ENCODE measurements around the genes FMC1 and LUC7L2.

- RRBS = no CpG with 5 or more reads among the region's 10 CpGs
Measured at GRCh38 chr7:135761800-135762473, 13.3 kb upstream of the FAM180A start.

DNA sequence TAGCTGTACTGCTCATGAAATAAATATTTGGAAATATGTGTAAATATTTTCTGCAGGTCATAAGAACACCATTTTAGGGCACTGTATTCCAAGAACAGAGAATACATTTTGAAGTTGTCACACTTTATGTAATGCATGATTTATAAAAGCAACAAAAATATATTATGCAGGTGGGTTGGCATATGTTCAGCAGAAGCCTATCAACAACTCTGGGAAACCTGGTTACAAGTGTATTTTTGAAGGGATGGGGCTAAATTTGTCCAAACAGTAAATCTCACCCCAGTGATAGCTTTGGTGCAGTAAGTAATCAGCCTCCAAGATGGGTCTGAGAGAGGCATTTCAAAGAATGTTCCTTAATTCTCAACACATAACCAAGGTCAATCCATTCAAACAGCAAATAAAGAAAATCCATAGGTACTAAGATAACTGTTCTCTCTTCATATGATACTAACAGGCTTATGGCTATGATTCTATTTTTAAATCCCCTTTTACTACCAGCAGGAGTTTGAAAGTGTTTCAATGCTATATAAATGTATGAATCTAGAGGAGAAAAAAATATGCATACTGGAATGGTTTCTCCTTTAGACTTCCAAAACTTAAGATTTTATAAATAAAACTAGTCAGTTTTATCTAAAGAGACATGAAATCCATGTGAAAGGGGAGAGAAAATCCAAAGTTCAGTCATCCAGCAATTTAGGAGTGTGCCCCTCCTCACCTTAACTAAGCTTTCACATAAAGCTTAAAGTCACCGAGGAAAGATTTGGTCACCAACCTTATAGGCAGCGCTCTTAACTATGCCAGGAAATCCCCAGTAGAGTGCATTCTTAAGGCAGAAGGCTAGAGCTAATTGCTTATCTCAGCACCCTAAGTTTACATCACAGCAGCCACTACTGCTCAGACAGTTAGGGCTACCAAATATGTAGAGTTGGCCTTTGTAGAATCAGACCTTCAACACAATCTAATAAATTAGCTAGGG is 48.2 kb downstream of the MTPN start:
- RRBS = no CpG with 5 or more reads among the region's 2 CpGs

DNA sequence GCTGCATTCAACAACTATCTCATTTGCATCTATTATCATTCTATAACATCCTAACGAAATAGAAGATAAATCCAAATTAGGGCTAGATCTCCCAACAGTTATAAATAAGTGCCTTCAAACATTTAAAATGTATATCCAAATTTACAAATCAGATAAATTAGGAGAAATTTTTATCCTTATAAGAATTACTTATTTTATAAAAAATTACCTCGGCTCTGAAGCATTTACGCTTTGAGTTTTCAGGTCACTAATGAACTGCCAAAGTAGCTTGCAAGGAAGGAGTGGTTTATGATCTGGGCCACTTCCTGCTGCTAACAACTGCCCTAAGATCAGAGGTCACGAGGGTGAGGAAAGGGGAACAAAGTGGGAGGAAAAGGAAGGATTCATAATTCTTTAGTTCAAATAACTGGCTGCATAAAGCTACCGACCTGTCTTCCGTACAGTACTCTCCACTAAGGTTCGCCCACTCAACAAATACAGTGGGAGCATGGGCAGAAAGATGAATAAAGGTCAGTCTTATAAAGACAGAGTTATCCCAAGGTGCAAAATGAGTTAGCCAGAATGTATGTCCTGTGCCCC is 66.1 kb downstream of the CREB3L2 start:
- RRBS = no CpG with 5 or more reads among the region's 7 CpGs

DNA sequence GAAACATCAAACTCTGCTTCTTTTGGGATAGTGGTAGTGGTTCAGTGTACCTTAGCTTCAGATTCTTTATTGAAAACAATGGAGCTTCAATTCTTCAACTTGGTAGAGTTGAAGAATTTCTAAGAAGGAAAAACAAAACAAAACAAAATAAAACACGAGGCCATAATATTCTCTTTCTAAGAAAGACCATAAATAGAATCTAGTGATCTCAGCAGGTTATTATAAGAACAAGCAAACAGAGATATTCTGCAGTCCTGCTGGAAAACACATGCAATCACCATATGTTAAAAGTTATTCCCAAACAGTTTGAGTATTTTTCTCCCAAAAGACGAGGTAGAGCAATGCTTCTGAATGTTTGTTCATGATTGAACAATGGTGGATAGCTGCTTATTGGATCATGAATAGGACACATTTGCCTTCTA is 59.4 kb downstream of the CREB3L2 start:
- RRBS = no CpG with 5 or more reads among the region's 2 CpGs

DNA sequence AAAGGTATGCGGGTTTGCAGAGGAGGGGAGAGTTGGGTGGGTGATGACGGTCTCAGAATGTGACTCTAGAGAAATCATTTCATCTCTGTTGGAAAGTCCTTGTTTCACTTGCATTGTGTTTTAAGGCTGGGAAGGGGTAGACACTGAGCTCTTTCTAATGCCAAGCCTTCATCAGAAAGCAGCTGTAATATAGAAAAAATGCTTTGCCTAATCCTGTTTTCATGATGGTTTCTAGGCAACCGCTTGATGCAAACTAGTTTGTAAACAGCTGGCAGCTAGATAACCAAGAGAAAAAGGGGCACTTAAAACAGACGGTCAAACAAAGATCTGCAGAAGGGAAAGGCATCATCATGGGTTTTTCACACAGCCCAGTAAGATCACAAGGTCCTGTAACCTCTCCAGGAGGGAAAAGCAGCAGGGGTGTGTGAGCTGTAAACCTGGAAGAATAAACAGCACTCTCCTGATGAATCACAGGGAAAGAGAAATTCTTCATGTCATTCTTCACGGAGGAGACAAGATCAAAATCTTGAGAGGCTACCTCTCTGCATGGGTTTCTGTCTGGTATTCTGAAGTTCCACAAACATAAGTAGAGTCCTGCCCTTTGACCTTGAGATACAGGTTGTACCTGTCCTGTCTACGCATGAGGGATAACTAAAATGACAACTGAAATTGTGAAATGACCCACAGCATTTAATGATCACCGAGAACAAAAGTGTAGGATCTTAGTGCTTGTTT is 48.2 kb downstream of the CREB3L2 start:
- RRBS = no CpG with 5 or more reads among the region's 7 CpGs

DNA sequence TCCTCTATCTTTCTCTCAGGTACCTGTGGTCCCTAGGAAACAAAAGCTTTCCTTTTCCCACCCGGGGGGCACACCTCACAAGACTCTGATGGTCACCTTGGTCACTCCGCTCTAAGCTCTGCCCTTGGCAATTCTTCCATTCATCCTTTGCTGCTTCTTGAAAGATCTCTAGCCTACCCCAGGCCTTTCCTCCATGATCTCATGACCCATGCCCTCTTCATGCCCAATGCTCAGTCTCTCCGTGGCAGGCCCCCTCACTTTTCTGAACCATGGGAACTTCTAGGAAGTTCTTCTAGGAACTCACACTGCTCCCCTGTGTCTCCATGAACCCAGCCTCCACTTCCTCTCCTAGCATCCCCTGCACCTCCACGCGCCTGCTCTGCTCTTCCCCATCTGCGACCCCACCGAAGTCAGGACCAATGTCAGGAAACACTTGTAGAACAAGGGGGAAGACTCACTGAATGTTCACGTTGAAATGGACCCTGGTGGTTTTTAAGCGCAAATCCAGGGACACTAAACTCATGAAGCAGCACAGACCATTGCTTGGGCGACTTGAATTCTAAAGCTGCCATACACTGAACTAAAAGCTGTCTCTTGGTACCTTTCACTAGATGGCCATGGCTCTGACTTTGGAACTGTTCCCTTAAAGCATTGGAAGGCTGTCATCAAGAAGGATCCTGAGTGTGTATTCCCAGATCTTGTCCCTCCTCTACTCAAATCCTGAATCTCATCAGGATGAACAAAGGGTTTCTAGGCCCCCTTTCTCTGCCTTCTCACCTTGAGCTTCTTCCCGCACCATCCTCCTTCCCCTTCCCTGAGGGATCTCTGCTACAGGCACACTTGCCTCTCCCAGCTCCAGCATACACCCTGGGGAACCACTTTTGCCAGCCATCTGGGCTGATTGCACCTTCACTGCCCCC is 40.0 kb downstream of the CREB3L2 start:
- RRBS = no CpG with 5 or more reads among the region's 11 CpGs

- RRBS = no CpG with 5 or more reads among the region's 8 CpGs
Measured at GRCh38 chr7:137985213-137985922, 16.5 kb downstream of the CREB3L2 start.

DNA sequence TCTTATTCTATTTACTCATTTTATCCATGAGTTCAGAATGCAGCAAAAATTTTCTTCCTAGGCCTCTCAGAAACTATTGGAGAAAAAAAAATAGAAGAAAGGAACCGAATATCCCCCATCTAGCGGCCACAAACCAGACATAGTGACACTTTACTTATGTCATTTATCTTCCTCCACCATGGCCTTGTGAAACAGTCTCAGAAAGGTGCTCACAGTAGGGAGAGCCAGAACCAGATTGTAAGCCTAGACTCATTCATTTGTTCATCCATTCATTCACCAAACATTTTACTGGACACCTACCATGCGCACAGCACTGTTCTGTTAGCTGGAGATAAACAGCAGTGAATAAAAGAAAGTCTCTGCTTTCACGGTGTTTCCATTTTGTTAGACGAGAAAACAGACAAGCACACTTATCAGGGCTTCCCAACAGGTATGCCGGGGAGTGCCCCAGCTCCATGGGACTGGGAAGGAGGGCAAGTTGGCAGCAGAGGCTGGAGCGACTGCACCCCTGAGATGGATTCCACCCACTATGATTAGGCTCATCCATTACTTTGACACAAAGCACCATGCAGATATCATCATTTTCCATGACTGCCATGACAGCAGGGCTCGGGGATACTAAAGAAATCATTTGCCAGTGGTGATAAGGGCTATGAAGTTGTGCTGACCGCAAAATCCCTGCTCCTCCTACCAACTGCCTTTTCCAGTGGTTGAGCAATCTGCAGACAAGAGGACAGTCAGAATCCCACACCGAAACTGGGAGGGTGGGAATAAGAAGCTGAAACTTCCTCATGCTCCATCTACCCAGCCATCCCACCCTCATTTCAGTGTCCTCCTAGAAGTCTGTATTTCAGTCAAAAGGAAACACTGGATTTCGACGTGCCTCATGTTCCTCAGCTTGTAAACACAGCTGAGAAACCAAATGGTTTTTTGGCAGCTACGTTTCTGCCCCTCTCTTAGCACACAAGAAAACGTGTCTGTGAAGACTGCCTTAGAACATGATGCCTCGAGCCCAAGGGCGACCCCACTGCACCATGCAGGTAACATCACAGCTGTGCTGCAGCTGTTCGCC is 15.6 kb downstream of the CREB3L2 start:
- RRBS = no CpG with 5 or more reads among the region's 17 CpGs

DNA sequence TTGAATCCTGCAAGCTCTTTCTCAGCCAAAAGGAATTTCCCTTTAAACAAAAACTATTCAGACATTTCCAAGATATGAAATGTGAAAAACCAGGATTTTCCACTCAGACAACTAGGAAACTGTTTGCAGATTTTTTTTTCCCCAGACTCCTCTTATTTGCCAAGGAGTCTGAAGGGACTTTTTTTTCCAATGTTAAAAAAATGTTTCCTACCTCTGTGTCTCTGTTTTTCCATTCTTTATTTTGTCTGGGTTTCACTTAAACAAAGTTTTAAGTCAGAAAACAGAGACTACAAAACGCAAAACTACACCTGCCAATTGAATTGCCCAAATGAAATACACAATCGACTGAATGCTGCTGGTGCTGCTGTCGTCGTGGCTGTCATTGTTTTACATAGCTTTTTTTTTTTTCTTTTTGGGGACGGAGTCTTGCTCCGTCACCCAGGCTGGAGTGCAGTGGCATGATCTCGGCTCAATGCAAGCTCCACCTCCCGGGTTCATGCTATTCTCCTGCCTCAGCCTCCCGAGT is 11.1 kb downstream of the CREB3L2 start:
- RRBS = no CpG with 5 or more reads among the region's 9 CpGs

DNA sequence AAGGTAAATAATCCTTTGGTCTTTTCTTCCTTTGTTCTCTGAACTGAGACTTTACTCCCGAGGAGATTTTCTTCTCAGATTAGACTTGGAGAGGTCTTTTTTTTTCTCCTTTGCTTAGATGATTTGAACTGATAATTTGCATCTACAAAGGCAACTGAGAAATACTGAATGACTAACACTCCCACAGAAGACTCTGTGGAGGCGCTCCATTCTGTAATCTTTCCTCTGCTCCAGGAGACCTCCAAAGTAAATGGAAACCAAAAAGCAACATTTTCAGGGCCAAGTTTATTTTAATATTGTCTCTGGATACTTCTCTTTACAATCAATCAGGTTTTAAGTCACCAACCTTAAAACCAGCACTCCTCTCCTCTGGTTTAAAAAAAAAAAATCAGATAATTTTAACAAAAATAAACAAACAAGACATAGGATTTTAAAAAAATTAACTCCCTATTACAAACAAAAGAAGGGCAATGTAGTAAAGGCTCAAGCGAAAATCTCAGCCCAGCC is 93.4 kb downstream of the AKR1D1 start:
- RRBS = no CpG with 5 or more reads among the region's 3 CpGs

GRCh38 chr7:138583448-138583753 is 117.8 kb downstream of the SVOPL start:
- RRBS = no CpG with 5 or more reads among the region's 5 CpGs

GRCh38 chr7:138664646-138665013 is 36.5 kb downstream of the SVOPL start:
- RRBS = no CpG with 5 or more reads among the region's 28 CpGs

GRCh38 chr7:138833847-138834667 is 36.1 kb upstream of the ATP6V0A4 start:
- RRBS = no CpG with 5 or more reads among the region's 17 CpGs

DNA sequence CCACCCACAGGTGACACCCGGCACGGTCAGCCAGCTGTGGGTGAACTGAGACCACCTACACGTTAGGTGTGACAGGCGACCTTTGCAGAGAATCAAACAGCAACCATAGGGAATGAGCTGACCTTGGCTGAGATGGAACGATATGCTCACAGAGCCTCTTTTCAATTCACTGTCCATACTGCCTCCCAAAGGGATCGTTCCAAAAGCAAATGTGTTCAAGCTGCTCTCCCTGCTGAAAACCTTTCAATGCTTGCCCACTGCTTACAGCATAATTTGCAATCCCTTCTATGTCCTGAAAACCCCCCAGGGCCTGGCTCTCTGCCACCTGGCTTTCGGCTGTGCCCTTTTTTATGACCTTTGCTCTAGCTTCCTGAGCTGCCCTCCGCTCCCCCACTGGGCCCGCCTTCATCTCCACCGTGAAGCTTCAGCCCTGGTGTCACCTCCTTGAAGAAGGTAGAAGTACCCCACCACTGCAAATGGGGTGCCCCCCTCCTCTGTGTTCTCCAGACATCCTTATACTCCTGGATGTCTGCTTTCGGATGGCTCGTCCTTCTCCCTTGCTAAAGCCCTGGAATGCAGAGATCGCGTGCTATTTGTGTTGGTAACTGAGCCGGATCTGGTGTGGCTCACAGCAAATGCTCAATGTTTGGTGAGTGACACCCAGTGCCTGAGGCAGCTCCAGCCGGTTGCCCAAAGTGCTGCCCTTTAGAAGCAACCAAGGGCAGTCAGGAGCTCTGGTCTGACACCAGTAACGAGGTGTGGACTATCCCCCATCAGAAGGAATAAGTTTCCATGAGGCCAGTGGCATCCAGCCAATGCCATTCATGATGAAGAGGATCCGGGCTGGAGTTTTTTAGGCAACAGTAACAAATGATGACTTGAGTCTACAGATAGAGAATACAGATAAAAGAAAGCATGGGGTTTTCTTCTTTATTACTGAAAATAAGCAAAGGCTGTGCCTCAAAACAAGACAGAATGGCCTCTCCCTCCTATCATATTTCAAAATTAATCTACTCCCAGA is 90.3 kb downstream of the KIAA1549 start:
- RRBS = 1% methylated on average over 2 of the region's 18 CpGs

DNA sequence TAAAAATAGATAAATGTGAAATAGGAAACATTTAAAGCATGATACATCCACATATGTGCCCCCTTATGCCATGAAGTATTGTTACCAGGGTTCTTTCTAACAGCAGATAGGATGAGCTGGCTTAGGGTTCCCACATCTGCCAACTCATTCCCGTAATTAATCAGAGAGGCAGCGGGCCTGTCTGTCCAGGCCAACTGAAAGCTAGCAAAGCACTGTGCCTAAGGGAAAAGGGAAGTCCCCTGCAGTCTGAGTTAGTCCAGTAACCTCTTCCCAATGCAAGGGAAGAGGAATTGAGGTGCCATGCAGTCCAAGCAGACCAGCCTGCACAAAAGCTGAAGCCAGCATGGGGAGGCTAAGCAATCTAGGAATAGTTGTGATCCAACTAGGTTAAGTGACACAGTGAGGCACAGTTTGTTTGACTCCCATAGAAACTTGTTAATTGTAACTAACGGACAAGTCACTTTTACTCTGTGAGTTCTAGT is 18.3 kb upstream of the ZC3HAV1L start:
- RRBS = no CpG with 5 or more reads among the region's 3 CpGs

DNA sequence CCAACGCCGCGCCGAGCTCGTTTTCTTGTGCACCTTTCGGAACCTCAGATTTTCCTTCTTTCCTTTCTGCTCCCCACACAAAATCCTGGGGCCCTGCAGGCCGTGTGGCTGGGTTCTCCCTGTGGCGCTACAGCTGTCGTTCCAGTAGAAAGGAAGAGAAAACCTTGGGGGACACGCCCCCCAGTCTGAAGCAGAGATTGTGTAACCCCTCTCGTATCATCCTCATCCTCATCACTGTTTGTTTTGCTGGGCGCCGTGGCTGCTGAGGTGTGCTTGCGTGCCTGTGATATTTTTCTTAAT is 1.1 kb downstream of the UBN2 start:
- RRBS = no CpG with 5 or more reads among the region's 14 CpGs

GRCh38 chr7:139288097-139288463 is 53.1 kb upstream of the FMC1 start:
- RRBS = no CpG with 5 or more reads among the region's 1 CpG

GRCh38 chr7:139340870-139341941 is at the start of gene FMC1:
FMC1 (plus strand) TSS chr7:139341337.
- RRBS = 1% methylated on average over 19 of the region's 65 CpGs

DNA sequence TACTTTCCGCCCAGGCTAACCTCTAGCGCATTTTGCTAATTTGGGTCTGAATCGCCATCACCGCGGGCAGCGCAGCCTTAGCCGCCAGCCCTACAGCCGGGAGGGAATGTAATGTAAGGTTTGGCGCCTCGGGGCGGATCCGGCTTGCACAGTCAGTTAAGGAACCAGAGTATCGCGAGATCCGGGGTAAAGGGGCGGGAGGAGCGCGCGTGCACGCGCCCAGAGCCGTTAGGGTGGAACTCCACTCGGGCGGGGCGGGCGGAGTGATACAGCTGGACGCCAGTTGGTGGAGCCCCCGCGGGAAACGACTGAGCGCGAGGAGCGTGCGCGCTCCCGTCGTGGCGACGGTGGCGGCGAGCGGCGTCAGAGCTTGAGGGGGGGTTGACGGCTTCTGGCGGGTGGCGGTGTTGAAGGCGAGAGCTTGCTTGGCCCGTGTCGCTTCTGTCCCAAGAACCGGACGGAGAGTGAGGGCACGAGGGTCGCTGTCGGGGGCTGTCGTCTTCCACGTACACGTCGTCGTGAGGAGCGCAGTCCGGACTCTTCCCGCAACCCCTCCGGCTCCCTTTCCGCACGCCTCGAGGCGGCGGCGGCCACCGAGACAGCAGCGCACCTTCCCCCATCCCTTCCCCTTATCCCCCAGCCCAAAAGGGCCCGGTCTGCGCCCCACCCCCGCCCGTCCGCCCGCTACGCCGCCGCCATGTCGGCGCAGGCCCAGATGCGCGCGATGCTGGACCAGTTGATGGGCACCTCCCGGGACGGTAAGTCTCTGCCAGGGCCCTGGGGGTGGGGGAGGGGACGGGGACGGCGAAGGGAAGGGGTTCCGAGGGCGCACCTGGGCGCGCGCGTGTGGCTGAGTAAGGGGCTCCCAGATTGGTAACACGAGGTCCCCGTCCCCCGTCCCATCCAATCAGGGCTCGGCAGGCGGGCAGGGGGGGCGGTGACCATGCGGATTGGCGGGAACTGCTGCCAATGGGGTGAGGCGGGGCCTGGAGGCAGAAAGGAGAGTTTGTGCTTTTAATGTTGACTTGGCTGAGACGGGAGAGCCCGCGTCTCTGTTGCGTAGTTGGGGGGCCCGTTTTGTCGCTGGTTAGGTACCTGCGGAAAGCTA is at the start of gene LUC7L2:
TSS of gene LUC7L2 (plus strand) at position 330 of the 1,108 bp plus-strand sequence.
- RRBS = under 1% methylated on average over 28 of the region's 112 CpGs

DNA sequence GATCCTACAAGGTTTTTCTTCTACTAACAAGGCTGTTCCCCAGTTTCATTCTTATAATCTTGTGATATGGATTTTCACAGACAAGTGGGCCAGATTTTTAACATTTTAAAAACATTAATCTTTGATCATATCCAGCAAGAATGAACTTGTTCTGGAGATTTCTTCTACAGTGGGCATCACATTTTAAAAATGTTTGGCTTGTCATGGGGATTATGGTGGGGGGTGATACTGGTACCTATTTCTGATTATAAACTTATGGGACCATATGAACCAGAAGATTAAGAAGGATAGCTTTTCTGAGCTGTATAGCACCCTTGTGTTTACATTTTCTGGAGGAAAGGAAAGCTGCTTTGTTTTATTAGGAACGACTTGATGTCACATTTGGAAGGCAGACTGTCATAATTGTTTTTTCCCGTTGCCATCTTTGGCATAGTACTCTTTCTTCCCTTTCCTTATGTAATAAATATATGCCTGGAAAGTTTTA is 9.9 kb downstream of the LUC7L2 start:
- RRBS = no CpG with 5 or more reads among the region's 2 CpGs

Data from renal cortical epithelial cell (primary cell).